Bronchus fibroblast of lung (primary cell): ENCODE measurements around a stretch of chr3.

- RAMPAGE, long total RNA, result no peak
Observed at GRCh38 chr3:57226894-57227462, 551 bp upstream of the APPL1 start.

- RAMPAGE, long total RNA, result no peak
Observed at GRCh38 chr3:57627810-57628575, 30.8 kb upstream of the ARF4 start.

DNA sequence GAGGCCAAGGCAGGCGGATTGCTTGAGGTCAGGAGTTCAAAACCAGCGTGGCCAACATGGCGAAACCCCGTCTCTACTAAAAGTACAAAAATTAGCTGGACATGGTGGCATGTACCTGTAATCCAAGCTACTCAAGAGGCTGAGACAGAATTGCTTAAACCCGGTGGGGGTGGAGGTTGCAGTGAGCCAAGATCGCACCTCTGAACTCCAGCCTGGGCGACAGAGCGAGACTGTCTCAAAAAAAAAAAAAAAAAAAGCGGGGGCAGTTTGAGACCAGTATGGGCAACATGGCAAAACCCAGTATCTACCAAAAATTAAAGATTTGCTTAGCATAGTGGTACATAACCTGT is 103.0 kb downstream of the SLMAP start:
- RAMPAGE, long total RNA, result no peak

DNA sequence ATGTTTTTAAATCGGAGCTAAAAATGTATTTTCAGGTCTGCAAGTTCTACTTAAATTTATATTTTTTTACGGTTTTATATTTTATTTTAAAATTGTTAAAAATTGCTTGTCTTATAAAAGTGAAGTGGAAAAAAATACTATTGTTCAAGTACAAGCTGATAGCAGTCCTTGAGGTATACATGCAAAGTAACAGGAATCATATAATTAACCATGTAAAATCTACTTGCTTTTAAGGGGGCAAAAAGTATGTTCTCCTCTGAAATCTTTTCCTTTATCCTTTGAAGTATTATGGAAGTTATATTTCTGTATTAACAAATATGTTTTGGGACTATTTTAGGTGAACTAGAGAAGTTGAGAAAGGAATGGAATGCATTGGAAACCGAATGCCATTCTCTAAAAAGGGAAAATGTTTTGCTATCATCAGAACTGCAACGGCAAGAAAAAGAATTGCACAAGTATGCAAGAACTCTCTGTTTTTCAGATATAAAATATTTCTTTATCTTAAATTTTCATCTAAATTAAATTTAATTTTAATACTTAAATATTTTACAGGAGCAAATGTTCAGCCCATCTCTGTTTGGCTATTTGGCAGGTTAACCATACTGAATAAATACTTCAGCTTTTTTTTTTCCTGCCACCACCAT is 95.3 kb upstream of the FLNB start:
- RAMPAGE, long total RNA, result no peak

- RAMPAGE, long total RNA, result no peak
Observed at GRCh38 chr3:57935386-57935873, 72.8 kb upstream of the FLNB start.

- RAMPAGE, long total RNA, result no peak
Observed at GRCh38 chr3:57948717-57949120, 59.5 kb upstream of the FLNB start.

DNA sequence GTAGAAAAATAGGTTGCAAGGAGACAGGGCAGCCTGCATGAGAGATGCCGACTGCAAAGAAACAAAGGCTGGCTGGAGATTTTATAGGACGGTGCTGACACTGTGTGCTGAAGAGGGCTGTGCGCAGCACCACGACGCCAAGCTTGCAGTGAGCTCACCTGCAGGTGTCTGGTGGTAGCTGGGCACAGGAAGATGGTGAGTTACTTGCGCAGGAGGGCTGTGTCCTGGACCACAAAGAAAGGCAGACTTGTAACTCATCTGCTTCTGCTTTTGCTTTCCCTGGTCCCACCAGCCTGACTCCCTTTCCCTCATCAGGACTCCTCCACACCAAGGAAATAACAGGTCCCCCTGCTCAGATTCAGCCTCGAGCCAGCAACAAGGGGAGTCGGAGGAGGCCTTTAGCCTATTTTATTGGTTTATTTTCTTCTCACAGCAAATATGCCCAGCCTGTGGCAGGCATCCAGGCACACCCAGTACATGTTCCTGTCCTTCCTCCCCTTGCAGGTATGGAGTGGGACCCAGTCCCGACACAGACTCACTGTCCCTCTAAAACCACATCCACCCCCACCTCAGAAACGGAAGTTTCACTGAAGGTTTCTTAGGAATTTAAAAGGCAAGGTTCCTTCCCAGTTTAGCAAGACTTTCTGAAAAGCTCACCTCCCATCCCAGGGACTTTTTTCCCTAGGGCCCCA is 35.6 kb upstream of the FLNB start:
- RAMPAGE, long total RNA, result no peak

GRCh38 chr3:58071483-58072226 is 63.4 kb downstream of the FLNB start:
- RAMPAGE, long total RNA, result no peak

DNA sequence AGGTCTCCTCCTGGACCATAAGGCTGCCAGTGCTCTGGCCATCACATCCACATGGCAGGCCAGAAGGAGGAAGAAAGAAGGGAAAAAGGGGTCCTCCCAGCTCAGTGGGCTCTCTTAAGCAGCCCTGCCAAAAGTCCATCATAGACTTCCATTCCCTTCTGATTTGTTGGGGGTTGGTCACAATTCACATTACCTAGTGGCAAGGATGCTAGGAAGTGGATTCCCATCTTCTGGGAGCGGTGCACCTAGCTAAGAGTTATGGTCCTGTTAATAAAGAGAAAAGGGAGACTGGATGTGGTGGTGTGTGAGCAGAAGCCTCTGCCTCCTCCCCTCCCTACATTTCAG is 75.4 kb downstream of the DNASE1L3 start:
- RAMPAGE, long total RNA, result no peak

DNA sequence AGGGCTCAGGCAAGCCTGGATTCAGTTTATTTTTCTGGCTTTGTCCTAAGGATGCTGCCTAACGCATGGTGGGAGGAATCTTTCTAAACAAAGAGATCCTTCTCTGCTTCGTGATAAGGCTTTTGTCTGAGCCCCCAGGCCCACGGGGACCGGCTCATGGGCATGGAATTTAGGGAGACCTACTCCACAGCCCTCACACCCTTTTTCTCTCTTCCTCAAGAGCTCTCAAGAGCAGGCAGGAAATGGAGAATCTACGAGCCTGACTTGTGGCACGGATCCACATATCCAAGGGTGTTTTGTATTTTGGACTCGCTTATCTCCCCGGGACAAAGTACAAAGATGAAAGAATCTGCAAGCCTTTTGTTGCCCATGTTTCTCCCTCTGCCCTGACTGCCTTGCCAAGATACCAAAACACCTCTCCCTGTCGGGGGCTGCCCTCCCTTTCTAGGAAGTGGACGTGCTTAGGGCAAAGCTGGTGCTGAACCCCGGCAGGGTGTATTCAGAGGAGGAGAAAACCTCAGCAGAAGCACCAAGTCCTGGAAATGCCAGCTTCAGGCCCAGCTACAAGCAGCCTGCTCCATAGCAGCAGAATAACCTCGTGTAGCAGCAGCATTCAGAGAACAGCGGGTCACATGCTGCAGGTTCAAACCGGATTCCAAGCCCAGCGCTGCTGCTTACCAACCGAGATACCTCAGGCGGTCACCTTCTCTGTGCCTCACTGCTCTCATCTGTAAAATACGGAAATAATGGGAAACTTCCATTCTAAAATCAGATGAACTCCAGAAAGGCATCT is 35.3 kb downstream of the DNASE1L3 start:
- RAMPAGE, long total RNA, result no peak

GRCh38 chr3:58285063-58285827 is 20.8 kb upstream of the RPP14 start:
- RAMPAGE, long total RNA, result no peak

GRCh38 chr3:58349633-58351044 is 17.4 kb downstream of the PXK start:
- RAMPAGE, long total RNA, result no peak

GRCh38 chr3:58585835-58586510 is 8.8 kb upstream of the FAM107A start:
- RAMPAGE, long total RNA, result no peak

DNA sequence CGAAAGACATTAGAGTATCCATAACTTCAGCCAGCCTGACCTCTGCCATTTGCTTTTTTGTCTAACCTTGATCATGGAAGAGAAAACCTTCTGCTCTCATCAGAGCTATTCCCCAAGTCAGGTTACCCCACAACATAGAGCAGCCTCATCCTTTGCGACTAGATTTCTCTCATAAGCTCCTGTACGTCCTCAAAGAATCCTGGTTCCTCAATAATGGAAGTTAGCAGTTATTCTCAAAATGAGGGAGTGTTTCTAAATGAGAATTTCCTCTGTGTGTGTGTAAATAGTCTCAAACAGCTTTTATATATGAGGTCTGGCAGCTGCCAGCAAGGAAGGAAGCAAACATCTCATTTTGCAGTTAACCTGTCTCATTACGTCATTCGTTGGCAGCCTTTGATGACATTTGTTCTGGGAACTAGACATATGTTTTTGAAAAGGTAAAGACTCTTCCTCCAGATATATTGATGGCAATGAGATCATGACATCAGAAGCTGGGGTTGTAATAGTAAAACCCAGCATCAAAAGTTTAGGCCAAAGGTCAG is 386.2 kb upstream of the CFAP20DC start:
- RAMPAGE, long total RNA, result no peak

DNA sequence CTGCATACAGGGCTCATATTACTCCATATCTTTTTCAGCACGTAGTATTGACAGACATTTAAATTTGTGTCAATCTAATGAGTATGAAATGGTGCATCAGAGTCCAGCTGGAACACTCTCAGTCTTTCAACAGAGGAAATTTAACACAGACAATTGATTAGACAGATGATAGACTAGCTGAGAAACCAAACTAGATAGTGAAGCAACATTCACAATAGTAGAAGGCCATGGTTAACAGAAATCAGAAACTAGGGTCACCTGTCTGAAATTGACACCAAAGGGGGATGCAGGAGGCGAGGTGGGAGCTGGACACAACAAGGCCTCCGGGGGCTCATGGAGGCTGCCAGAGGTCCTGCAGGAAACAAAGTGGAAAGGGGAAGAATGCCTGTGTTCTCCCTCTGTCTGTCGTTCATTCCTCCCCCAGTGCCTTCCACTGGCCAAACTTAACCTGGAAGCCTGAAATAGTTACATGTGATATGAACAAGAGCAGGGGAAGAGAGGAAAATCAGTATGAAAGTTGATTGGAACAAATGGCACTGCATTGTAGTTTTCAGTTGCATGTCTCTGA is 501.9 kb upstream of the CFAP20DC start:
- RAMPAGE, long total RNA, result no peak

- RAMPAGE, long total RNA, result no peak
Observed at GRCh38 chr3:59895890-59896290, 846.1 kb upstream of the CFAP20DC start.

- RAMPAGE, long total RNA, result no peak
Observed at GRCh38 chr3:60017487-60018296, 967.9 kb upstream of the CFAP20DC start.

DNA sequence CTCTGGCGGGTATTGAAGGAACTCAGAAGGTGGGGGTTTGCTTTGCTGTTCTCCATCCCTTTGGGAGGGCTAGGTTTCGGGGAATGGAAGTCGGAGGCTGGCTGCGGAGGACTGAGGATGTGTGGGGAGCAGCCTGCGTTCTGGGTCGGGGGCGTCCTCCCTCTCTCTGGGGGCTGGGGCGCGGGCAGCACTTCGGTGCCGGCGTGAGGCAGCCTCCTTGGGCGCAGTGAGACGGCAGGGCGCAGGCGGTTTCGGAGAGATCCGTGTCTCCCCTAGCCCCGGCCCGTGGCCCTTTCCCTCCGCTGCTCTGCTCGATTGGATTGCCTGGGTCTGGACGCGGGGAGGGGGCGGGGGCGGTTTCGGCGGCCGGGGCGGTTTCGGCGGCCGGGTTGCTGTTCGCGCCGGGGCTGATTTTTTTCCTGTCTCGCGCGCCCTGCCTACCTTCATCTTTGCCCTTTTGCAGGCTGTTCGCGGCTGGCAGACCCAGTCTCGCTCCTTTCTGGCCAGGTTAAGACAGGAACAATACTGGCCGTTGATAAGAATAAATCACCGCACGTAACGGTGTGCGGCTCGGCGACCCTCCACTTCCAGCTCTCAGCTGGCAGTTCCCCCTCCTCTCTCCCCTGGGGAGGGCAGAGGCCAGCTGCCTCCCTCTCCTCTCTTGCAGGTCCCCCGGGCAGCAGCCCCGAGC is 1.6 kb downstream of the PTPRG start:
- RAMPAGE, long total RNA, result no peak

GRCh38 chr3:61701564-61701994 is 140.2 kb downstream of the PTPRG start:
- RAMPAGE, long total RNA, result no peak

DNA sequence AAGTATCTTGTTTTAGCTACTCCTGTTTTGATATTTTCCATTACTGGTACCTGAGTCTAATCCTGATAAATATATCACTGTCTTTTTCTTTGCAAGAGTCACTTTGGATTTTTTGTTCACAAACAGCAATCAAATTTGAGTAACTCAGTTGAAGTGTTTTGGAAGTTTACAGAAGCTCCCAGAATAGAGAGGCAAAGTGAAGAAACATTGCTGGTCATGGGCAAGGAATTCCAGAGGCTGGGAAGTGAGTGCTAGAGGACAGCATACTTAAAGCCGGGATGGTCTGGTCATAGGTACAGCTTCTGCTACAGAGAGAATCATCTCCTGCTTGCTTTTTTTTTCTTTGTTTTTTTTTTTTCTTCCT is 153.4 kb downstream of the PTPRG start:
- RAMPAGE, long total RNA, result no peak